Epithelial cell of proximal tubule (primary cell): ENCODE data around the genes CYP2U1 and LEF1.

GRCh38 chr4:105174220-105175074 is 27.8 kb downstream of the TET2 start:
- RAMPAGE, long total RNA: no peak
- RRBS: no CpG with 5 or more reads among the region's 6 CpGs

GRCh38 chr4:105601178-105601861 is 48.9 kb downstream of the ARHGEF38 start:
- RAMPAGE, long total RNA: no peak
- RRBS: no CpG with 5 or more reads among the region's 3 CpGs

DNA sequence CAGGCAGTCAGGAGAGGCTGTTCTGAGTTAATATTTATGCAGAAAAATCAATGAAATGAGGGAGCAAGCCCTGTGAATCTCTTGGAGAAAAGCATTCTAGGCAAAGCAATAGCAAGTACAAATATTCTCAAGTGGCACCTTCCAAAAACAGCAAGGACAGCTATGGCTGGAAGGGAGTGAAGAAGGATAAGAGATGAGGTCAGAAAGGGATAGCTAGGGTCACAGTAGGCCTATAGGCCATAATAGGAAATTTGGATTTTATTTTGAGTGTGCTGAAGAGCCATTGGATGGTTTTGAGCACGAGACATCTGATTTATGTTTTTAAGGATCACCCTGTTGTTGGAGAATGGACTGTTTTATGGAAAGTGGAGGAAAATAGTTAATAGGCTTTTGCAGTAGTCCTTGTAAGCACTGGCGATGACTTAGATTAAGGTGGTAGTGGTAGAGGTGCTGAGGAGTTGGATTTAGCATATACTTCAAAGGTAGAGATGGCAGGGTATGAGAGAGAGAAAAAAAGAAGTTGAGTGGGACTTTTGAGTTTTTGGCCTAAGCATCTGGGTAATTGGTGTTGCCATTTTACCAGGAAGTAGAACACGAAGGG is 3.8 kb downstream of the GSTCD start:
- RAMPAGE, long total RNA: no peak
- RRBS: no CpG with 5 or more reads among the region's 3 CpGs

GRCh38 chr4:105897228-105897821 is 2.1 kb downstream of the NPNT start:
- RAMPAGE, long total RNA: no peak
- RRBS: no CpG with 5 or more reads among the region's 2 CpGs

GRCh38 chr4:106315385-106315855 is 589 bp downstream of the TBCK start:
- RAMPAGE, long total RNA: no peak
- RRBS: no CpG with 5 or more reads among the region's 10 CpGs

DNA sequence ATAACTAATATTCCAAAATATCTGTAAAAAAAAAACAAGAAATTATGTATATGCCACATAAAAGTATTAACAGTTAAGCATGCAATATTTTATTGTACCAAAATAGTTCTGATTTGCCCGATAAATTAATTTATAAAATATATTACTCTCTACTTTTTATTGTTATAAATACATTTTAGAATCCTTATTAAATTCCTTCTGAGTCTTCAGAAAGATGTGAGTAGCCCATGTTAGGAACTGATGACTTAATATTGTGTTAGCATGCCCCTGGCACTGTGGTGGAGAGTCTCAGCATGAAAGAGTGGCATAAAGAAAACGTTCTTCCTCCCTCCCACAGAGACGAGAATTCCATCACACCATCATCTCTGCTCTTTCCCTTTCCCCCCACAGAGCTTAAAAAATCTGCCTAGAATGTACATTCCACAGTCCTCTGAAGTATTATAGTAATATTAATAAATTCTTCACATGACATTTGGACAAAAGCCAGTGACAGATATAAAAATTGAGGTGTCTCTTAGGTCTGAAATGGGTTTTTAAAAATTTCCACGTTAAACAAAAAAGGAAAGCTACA is 117.8 kb upstream of the DKK2 start:
- RAMPAGE, long total RNA: no peak
- RRBS: no CpG with 5 or more reads among the region's 4 CpGs

GRCh38 chr4:107825451-107825886 is 737 bp downstream of the SGMS2 start:
- RAMPAGE, long total RNA: no peak
- RRBS: 0% methylated on average over 1 of the region's 10 CpGs

DNA sequence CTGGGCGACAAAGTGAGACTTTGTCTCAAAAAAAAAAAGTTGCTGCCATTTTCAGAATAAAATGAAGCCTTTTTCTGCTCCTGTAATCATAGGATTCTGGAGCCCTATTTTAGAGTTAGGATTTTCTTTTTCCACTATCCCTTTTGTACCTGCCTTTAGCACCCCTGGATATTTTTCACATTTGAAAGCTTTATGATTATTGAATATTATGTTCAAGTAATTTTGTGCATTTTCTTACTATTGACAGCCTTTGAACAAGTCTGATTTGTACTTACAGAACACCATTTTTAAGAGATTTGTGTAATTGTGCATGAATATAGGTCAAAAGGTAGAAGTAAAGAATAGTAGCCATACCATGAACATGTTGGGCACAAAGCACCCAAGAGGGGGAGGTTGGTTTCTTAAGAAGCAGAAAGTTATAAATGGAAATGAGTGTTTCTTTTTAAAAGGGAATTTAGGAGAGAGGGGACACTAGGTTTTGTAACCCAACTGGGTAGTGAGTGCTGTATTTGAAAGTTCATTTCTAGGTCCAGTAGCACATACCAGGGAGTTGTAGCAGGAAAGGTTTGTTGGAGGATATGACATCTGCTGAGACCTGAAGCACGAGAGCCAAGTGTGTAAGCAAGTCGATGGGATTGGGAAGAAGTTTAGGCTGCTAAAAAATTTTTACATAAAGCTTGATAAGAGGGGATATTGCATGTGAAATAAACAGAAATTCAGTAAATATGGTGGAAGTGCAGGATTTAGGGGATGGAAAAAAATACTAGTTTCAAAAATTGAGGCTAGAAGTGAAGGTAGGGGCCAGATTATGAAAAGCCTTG is 44.2 kb downstream of the SGMS2 start:
- RAMPAGE, long total RNA: no peak
- RRBS: no CpG with 5 or more reads among the region's 3 CpGs

DNA sequence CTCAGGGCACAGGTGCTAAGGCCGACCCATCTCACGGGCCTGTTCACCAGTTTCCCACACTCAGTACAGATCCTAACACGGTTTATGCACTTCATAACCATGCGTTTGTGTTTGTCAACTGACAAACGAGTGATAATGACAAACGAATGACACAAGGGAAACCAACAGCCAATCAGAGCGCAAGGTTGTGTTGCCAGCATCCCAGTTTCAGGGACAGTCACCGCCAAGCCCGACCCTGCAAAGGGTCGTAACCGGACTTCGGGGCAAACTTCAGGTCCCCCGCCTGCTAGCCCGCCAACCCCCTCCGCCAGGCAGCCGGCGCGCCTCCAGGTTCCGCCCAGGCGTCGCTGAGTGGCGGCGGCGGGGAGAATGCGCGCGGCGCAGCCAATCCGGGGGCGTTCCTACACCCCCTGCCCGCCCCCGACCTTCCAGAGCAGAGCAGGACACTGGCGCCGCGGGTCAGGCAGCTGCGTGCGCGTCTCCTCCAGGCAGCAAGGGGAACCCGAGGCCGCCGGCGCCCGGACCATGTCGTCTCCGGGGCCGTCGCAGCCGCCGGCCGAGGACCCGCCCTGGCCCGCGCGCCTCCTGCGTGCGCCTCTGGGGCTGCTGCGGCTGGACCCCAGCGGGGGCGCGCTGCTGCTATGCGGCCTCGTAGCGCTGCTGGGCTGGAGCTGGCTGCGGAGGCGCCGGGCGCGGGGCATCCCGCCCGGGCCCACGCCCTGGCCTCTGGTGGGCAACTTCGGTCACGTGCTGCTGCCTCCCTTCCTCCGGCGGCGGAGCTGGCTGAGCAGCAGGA is at the start of gene CYP2U1:
Gene CYP2U1 (plus strand): TSS at position 431 of the 796 bp plus-strand sequence.
- RAMPAGE, long total RNA: no peak
- RRBS: 2% methylated on average over 23 of the region's 76 CpGs

DNA sequence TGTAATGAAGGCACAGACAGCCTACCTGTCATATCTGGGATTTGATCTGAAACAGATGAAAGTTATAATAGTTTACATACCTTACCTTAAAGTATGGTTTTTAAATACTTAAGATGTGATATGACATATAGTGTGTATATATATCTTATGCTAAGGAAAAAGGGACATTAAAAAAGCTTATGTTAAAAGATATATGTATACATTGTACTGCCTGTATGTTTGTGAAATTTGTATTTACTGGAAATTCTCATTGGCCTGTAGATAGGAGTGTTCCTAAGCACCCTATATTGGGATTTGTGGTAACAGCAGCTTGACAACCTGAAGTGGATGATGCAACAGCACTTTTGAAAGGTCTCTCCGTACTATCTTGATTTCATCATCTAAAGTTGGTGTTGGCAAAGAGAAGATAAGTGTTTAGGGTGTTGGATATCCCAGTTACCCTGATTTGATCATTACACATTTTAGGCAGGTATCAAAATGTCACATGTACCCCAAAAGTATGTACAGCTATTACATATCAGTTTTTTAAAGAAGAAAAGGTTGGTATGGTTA is 10.2 kb downstream of the HADH start:
- RAMPAGE, long total RNA: no peak
- RRBS: no CpG with 5 or more reads among the region's 1 CpG

GRCh38 chr4:108045563-108046273 is 56.0 kb downstream of the HADH start:
- RAMPAGE, long total RNA: no peak
- RRBS: no CpG with 5 or more reads among the region's 5 CpGs

DNA sequence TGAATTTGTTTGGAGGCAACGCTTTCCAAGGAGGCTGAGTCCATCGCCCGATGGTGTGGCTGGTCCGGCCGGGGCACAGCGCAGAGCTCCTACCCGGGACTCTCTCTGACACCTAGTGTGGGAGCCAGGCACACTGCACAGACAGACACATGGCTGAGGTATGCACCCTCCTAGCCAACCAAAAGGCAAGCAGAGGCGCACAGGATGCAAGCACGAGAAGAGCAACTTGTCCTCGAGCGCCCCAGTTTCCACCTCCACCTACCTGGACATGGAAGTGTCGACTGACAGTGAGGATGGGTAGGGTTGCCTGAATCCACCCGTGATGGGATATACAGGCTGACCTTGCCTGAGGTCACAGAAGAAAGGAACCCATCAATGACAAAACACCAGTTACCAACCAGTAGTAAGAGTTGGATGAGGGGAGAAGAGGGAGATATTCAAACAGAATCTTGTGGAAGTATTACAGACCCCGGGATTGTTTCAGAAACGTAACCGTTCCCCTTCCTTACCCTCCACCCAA is 87.3 kb downstream of the LEF1 start:
- RAMPAGE, long total RNA: no peak
- RRBS: no CpG with 5 or more reads among the region's 16 CpGs

- RAMPAGE, long total RNA: no peak
- RRBS: no CpG with 5 or more reads among the region's 12 CpGs
Measured at GRCh38 chr4:108141350-108142050, 27.2 kb downstream of the LEF1 start.

- RAMPAGE, long total RNA: no peak
- RRBS: no CpG with 5 or more reads among the region's 11 CpGs
Measured at GRCh38 chr4:108165393-108165995, 3.2 kb downstream of the LEF1 start.

DNA sequence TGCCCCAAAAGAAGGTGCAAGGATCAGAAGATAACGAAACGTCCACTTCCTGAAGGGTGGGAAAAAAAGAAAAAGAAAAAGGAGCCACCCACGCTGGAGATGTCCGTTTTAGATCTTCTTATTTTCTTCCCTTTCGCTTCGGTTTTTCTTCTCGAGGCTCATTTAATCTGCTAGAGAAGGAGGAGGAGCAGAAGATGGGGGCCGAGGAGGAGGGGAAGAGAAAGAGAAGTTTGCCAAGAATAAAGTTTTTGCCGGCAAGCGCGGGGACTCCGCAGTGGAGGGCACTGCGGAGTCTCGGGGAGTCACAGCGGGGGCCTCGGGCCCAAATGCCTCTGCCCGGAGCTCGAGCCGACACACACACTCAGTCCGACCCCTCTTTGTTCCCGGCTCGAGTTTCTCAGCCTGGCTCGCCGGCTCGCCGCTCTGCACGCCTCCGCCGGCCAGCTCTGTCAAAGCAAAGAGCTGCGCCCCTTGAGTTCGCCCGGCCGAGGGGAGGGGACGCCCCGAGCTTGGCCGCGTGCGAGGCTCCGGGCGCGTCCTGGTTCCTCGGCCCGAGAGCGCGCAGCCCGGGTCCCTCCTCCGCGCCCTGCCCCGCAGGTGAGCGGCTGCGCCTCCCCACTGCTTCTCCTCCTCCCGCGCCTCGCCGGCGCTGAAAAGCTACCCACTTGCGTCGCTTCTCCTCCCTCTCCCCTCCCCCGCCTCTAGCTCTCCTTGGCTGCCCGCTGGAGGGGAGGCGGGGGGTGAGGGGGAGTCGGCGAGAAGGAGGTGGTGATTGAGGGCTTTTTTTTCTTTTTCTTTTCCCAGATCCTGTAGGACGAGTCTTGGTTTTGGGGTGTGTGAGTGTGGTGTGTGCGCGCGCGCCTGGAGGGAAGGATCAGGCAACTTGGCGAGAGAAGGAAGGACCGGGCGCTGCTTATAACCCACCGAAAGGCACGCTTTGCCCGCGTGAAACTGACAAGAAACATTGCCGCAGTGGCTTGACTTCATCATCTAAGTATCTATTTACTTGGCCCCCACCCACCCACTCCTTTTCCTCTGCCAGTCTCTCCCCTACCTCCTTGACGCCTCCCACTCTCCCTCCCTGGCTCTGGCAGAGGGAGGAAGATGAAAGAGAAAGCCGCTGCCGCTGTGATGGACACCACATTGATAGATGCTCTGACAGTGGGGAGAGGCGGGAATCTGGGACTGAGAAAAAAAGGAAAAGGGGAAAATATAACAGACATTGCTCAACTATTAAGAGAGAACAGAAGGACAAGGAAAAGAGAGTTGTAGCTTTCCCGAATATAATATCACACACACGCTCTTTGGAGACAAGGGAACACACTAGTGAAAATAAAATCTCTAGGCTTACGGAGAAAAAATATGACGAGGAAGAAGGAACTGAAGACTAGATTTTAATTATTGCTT is at the start of gene LEF1:
Gene LEF1 (minus strand): TSS at position 627 of the 1,407 bp plus-strand sequence.
- RAMPAGE, long total RNA: no peak
- RRBS: under 1% methylated on average over 33 of the region's 84 CpGs

DNA sequence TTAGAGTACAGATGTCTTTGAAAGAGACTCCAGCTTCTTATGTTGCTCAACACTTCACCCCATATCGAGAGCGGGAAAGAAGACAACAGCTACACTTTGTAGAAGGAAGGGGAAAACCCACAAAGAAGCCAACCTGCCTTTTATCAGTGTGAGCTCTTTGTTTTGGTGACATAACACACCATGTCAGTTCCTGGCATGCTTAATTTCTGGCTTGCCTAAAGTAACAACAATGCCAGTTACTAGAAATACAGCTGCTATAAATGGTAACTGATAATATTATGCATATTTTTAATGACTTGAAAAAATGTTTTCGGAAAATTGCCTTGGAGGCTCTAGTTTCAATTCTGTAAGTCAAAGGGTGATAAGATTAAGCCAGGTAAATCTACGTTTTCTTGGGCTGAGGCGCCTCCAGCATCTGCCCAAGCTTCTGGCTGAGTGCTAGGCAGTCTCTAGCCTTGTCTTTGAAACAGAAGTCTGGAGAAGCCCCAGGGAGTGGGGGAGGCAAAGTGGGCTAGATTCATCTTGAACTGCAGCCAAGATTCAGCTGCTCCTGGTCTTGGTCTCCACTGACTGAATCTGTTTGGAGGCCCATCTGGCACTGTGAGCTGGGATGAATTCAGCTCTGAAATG is 187.0 kb upstream of the LEF1 start:
- RAMPAGE, long total RNA: no peak
- RRBS: no CpG with 5 or more reads among the region's 5 CpGs

- RAMPAGE, long total RNA: no peak
- RRBS: no CpG with 5 or more reads among the region's 8 CpGs
Measured at GRCh38 chr4:108624348-108625461, 4.3 kb downstream of the RPL34 start.

DNA sequence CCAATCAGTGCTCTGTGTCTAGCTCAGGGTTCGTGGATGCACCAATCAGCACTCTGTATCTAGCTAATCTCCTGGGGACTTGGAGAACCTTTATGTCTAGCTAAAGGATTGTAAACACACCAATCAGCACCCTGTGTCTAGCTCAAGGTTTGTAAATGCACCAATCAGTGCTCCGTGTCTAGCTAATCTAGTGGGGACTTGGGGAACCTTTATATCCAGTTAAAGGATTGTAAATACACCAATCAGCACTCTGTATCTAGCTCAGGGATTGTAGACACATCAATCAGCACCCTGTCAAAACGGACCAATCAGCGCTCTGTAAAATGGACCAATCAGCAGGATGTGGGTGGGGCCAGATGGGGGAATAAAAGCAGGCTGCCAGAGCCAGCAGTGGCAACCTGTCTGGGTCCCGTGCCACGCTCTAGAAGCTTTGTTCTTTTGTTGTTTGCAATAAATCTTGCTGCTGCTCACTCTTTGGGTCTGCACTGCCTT is 2.0 kb upstream of the MCUB start:
- RAMPAGE, long total RNA: no peak
- RRBS: no CpG with 5 or more reads among the region's 6 CpGs

- RAMPAGE, long total RNA: no peak
- RRBS: no CpG with 5 or more reads among the region's 5 CpGs
Measured at GRCh38 chr4:109648157-109648936, 54.9 kb downstream of the CASP6 start.

DNA sequence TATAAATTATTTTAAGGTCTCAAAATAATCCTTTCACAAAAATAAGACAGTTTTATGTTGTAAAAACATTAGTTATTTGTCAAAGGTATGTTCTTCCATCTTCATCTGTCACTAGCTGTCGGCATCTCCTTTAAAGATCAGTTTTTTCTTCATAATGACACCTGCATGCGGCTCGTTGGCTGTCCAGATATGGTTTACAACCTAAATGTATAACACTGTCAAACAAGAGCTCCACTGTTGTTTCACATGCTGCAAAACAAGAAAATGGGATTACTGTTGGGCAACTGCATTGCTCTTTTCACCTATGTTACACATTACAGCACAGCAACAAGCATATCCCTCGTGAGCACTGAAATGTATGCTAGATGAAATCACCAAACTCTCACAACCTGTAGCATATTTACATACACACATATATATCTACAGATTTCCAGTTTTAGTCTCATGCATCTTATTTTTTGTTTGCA is 11.0 kb upstream of the CASP6 start:
- RAMPAGE, long total RNA: no peak
- RRBS: no CpG with 5 or more reads among the region's 4 CpGs